ENCODE measurements around a stretch of chr4.

DNA sequence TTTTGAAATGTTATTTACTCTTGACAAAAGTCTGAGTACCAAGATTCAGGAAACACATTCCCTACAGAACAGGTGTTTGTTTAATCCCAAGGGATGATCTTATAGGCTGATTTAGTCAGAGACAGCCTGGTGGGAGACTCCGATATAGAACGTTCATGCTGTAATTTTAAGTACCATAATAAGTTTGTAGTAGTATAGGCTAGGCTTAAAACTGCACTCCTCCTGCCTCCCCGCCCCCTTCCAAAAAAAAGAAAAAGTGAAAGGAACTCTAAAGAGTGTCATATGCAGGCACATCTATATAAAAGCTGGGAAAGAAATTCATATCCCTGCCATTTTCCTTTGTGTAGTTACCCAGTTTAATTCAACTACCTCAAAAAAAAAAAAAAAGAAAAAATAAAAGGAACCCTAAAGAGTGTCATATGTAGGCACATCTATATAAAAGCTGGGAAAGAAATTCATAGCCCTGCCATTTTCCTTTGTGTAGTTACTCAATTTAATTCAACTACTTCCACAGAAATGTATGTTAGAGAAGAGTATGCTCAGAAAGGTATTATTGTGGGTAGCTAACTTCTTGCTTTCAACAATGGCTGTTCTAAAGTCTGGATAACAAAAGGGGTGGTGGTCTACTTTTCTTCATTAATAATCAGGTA lies 8.2 kb downstream of the DCAF16 start:
- RRBS = no CpG with 5 or more reads among the region's 3 CpGs

DNA sequence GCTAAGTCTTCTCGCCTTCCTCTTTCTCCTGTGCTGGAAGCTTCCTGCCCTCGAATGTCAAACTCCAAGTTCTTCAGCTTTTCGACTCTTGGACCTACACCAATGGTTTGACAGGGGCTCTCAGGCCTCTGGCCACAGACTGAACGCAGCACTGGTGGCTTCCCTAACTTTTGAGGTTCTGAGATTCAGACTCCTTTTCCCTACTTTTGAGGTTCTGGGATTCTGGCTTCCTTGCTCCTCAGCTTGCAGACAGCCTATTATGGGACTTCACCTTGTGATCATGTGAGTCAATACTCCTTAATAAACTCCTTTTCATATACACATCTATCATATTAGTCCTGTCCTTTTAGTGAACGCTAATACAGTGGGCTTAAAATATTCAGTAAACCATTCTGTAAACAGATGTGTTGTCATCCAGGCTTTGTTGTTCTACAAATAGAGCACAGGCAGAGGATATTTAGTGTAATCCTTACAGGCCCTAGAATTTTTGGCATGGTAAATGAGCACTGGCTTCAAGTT lies 95.1 kb downstream of the LCORL start:
- RRBS = no CpG with 5 or more reads among the region's 5 CpGs

DNA sequence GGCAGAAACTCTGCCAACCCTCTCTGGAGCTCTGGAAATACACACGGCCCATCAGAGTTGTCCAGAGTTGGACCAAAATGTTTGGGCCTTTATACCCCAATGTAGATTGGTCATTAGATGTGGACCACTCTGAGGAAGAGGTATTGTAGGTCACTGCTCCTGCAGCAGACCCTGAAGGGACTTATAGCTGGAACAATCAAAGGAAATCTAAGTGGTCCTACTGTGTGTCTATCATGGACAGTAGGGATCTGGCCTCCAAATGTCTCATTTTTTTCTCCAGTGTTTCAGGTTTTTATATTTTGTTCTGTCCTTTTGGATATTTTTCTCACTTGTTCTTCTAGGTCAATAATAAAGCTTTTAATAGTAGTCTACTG lies 807.5 kb upstream of the LCORL start:
- RRBS = no CpG with 5 or more reads among the region's 1 CpG

DNA sequence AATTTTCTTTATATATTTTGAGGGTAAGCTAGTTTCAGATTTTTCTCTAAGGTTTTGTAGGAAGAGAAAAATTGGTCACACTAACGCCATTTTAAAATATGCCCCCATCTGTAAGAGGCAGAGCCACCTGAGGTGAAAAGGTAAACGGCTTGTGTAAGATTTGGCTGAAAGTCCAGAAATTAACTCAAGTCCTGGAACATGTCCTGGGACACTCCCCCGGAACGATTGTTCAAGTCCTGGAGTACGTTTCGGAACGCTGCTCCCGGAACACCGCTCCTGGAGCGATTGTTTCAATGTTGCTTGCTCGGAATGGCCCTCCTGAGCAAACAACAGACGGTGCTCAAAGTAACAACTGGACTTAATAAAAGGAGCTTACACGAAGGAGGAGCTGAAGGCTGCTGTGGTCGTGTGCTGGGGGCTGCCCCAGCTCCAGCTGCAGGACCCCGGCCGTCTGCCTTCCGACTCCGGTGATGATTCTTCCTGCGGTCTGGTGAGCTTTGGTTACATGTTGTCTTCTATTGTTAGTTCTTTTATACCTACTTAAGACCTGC lies 796.5 kb upstream of the SLIT2 start:
- RRBS = 92% methylated on average over 6 of the region's 19 CpGs

DNA sequence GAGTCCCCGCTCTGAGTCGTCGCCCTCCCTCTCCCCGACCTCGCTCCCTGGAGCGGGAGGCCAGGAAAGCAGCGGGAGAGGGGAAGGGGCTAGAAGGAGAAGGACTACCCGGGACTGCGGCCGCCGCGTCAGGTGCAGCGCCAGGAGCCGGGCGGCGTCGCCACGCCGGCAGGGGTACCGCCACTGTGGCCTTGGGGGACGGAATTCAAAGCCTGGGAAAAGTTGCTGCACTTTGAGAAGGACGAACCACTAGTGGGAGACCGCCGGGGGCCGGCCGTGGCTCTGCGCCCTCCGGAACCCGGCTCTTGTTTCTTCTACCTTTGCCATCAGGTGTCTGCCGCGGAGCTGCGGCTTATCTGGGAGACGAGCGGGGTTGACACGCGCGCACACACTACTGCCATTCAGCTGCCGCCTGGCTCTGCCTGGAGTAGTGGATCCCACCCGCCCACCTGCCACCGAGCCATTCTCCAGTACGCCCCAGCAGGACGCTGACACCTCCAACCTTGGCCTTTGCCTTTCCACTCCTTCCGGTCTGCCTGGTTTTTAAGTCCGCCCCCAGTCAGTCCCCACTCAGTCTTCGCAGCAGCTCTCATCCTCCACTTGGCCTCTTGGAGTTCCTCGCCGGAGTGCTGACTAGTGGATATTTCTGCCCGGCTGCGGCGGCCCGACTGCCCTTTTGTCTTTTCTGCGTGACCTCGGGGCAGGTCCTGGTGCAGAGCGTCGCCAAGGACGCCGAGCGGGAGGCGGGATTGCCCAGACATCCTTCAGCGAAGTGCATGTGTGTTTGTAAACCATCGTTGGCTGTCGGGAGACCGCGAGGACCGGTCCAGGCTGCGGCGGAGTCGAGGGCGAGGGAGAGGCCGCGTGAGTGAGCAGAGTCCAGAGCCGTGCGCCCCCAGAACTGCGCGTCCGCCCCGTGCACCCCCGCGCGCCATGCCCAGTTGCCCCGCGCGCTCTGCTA lies 893 bp downstream of the SLIT2 start:
- RRBS = 3% methylated on average over 15 of the region's 83 CpGs

DNA sequence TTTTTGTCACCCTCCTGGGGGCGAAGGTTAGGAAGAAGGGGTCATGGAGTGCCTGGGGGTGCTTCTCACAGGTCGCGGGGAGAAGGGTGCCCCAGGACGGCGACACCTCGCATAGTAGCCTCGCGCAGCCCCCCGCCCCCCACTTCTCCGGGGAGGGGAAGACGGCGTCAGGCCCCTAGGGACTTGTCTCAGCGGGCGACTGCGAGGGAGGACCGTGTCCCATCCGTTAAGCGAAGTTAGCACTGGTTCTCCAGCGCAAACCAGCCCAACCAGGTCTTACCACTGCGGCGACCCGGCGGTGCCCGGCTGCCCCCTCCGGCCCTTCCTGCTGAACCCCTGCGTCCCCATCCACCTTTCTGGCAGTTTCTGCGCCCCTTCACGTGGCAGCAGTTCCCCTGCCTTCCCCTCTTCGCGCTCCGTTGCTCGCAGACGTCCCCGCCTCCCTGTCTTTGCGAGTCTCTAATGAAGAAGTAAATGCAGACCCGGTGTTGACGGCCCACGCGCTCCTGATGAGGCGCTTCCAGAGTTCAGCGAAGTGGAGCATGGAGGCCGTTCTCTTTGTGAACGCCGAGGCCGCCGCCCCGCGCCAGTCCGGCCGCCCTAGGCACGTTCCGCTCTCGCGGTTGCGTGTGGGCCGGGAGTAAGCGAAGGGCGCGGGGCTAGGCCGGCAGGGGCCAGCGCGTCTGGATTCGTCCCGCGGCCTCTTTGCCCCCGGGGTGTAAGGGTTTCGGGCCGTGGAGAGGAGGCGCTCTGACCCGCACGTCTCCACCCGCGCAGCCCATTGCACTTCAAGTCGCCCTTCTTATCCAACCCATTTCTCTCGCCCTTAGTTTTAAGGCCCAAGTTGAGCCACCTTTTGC lies 3.0 kb downstream of the SLIT2 start:
- RRBS = 2% methylated on average over 26 of the region's 75 CpGs

DNA sequence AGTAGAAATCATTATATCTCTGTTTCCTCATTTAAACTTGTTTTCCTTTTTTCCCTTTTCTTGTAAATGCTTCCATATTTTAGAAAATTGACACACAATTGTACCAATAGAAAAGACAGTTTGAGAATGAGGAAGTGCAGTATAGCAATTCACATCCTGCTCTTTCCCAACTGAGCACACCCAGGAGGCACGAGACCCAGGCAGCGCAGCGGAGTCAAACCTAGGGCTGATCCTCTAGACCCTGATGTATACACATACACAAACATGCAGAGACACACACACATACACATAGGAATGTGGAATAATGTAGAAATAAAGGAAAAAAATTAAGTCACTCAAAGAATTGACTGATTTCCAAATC lies 74.8 kb upstream of the PACRGL start:
- RRBS = no CpG with 5 or more reads among the region's 3 CpGs

DNA sequence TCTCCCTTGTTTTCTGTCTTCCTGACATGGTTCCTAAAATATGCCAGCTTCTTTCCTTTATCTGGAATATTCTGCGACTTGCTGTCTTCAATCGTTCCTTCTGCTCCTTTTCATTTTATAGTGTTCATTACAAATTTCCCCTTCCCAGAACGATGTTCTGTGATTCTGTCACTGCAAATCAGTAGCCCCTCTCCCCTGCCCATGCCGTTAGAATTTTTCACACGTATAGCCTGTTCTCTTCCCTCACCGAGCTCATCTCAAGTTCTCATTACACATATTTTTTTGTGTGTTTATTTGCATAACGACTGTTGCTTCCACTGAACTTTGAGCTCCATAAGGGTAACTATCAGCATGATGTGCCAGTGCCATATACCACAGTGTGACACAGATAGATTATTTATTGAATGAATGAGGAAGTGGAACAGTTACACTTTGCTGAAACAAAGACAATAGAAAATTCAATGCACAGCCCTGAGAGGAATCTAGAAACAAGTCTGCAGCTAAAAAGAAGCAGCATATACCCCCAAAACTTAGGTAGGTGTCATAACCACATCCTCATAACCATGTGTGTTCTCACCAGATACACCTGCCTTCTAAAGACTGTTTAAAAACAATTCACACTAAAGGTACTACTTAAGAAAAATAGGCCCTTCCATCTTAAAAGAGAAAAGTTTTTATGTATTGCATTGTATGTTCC lies 389.8 kb downstream of the PACRGL start:
- RRBS = no CpG with 5 or more reads among the region's 7 CpGs

- RRBS = no CpG with 5 or more reads among the region's 4 CpGs
Observed at GRCh38 chr4:21544399-21544976, 404.1 kb downstream of the KCNIP4 start.

- RRBS = no CpG with 5 or more reads among the region's 4 CpGs
Observed at GRCh38 chr4:22695685-22696365, 180.0 kb upstream of the ADGRA3 start.

DNA sequence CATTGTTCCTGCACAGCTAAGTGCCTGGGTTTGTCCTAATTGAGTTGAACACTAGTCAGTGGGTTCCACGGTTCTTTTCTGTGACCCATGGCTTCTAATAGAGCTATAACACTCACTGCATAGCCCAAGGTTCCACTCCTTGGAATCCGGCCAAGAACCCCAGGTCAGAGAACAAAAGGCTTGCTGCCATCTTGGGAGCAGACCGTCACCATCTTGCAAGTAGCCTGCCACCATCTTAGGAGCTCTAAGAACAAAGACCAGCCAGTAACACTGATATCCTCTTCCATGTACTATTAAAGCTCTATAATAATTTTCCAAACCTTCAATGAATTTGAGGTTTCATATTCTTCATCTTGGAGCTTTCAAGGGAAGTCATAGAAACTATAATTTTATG lies 642.6 kb upstream of the ADGRA3 start:
- RRBS = no CpG with 5 or more reads among the region's 3 CpGs

- RRBS = no CpG with 5 or more reads among the region's 20 CpGs
Observed at GRCh38 chr4:23813489-23814698, 76.0 kb downstream of the PPARGC1A start.

- RRBS = no CpG with 5 or more reads among the region's 3 CpGs
Observed at GRCh38 chr4:23876066-23876769, 13.6 kb downstream of the PPARGC1A start.

GRCh38 chr4:23885932-23886870 lies 3.6 kb downstream of the PPARGC1A start:
- RRBS = no CpG with 5 or more reads among the region's 8 CpGs

DNA sequence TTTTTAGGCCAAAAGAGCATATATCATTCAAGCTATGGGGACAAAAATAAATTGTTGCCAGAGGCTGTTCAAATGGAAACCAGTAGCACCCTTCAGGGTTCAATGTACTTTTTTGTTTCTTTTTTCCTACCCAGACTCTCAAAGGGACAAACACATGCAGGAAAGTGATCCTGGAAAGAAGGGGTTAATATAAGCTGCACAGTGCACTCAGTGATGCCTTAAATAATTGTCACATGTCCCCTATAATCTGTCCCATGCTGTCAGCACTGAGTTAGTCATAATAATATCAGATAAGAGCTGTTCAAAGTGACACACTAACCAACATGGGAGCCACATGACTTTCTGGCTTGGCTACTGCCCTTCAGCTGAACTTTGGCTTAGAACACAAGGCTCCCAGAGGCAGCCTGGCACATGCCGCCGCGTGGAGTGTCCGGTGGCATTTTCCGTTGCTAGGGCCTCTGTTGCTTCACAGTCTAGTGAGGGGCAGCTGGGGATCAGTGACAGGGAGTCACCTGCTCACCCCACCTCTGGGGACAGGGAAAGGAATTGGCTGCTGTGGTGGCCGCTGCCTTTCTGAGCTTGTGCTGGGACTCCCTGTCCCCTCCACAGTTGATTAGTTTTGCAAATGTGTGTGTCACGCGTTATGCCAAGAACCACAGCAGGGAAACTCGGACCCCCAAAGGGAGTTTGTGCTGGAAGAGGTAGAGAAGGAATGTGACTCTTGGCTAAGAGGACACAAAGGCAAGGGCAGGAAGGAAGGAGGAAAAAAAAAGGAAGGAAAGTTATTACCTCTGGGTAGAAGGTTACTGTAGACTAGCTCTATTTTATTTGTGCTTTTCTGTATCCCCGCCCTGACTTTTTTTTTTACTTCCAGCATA lies 41.0 kb upstream of the PPARGC1A start:
- RRBS = no CpG with 5 or more reads among the region's 10 CpGs

DNA sequence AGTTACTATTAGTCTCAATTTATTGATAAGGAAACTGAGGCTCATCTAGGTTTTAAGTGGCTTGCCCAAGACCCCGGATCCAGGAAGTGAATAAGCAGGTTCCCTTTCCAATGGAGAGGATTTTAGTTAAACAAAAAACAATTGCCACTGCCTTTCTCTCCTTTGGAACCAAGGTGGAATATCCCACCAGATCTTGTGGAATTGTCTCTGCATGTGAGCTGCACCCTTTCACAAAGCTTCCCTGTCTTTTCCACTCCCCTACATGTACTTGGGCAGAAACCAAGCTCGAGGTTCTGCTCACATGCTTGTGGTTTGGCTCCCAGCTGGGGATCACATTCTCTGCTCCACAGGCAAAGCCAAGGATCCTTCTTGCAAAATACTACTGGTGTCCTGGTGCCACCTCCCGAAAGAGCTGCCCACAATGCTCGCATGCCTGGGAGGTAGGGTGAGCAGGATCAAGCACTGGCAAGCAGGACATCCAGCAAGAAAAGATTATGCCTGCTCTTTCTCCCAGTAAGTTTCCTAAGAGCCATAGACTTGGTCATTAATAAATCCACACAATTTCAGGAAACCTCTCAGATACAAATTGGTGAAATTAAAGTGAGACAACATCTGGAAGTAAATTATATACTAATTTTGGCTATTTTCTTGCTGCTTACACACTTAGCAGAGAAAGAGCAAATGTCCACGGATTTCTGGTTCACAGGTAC lies 45.0 kb upstream of the PPARGC1A start:
- RRBS = no CpG with 5 or more reads among the region's 5 CpGs

GRCh38 chr4:24261950-24262406 lies 322.4 kb downstream of the DHX15 start:
- RRBS = no CpG with 5 or more reads among the region's 6 CpGs

DNA sequence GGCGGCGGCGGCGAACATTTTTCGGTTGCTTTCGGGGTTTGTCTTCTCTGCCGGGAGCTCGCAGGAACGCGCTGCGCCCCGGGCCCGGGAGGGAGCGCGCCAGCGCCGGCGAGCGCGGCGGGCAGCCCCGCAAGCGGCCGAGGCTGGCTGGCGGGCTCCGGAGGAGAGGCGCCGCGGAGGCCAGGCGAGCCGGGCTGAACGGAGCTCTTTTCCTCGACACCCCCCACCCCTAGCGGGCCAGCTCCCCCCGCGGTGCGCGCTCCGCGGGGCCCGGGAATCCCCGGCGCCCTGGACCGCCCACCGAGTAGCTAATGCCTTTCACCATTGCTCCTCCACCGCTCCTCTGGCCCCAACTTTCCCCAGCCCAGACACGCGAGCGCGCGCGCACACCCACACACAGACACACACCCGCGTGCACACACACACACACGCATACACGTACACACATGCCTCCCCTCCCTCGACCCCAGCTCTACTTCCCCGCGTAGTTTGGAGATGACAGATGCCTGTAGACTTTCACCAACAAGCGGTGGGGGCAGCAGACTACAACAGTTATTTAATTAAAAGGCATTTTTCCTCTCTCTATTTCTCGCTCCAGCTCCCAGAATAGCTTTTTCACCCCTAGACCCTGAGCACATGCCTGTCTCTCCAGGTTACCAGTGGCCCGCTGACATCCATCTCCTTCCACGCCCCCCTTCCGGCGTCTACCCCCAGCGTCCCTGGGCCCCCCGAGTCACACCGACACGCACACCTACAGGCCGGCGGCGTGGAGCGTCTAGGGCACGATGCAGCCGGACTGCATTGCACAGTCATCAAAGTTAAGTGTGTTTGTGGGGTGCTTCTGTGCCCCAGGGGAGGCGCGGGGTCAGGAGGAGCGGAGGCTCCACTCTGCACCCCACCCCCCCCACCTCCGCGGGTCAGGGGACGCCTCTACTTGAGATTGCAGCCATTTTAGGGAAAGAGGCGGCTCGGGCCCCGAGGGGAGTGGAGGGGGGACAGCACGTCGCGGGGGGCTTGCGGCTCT lies 113.1 kb downstream of the DHX15 start:
- RRBS = 3% methylated on average over 27 of the region's 88 CpGs

- RRBS = no CpG with 5 or more reads among the region's 10 CpGs
Observed at GRCh38 chr4:24829955-24830665, 34.7 kb downstream of the SOD3 start.

Measured in AG04449 (cell line).